ENCODE results near the genes GPR37 and LEP.

DNA sequence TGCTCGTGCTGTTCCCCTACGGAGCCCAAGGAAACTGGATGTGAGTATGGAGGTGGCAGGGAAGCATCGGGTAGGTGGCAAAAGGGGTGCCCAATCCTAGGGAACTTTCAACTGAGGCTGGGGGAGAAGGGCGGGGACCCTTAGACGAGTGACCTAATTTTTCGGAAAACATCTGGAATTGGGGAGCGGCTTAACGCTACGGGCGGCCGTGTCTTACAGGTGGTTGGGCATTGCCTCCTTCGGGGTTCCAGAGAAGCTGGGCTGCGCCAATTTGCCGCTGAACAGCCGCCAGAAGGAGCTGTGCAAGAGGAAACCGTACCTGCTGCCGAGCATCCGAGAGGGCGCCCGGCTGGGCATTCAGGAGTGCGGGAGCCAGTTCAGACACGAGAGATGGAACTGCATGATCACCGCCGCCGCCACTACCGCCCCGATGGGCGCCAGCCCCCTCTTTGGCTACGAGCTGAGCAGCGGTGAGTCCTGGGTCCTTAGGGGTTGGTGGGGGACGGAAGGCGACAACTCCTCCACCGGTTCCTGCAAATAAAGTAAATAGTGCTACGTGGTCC is 629 bp downstream of the WNT16 start:
- PRO-cap, result no peak

GRCh38 chr7:121440717-121441516 is 44.8 kb upstream of the FAM3C start:
- PRO-cap, result unidirectional peak, minus-strand start at chr7:121441256

- PRO-cap, result no peak
Observed at GRCh38 chr7:122142912-122143658, 964 bp downstream of the AASS start.

DNA sequence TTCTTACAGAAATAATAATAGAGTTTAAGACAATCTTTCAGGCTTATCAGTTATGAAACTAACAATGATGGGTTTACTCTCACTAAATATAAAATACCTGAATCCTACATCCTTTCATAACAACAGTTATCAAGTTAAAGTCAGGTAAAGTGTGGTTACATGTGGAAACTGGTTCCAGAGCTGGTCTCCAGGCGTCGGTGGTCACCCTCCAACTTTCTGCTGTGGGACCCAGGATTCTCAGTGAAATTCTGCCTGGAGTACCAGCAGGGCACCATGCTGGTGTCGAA is 26.9 kb downstream of the RNF133 start:
- PRO-cap, result no peak

GRCh38 chr7:123600678-123601152 is 906 bp upstream of the ASB15 start:
- PRO-cap, result no peak

DNA sequence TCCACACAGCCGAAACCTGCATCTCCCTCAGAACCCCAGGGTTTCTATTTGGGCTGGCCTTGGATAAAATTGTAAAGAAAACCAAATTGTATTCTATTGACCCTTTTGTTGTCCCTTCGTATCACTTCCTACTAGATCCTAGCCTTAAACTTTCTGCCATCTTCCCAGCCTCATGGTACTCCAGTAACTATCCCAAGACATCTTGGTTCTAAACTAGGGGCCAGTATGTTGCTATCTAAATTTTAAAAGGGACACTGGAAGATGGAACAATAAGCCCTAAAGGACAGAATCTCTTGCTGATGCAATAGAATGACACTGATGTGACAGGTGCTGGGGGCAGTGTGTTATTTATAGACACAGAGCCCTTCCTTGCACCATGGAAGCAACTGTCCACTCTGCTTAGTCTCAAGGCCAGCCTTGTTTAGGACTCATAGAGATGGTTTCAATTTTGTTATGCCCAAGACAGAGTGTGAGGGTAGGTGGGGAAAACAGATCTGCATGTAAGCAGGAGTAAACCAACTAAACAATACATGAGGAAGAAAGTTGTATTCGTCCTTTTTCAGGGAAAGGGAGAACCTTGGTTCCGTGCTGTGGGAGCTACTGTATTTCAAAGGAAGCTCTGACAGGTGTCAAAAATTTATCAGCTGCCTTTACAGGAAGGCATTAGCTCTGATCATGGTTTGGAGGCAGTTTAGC is 7.7 kb downstream of the ASB15 start:
- PRO-cap, result no peak

DNA sequence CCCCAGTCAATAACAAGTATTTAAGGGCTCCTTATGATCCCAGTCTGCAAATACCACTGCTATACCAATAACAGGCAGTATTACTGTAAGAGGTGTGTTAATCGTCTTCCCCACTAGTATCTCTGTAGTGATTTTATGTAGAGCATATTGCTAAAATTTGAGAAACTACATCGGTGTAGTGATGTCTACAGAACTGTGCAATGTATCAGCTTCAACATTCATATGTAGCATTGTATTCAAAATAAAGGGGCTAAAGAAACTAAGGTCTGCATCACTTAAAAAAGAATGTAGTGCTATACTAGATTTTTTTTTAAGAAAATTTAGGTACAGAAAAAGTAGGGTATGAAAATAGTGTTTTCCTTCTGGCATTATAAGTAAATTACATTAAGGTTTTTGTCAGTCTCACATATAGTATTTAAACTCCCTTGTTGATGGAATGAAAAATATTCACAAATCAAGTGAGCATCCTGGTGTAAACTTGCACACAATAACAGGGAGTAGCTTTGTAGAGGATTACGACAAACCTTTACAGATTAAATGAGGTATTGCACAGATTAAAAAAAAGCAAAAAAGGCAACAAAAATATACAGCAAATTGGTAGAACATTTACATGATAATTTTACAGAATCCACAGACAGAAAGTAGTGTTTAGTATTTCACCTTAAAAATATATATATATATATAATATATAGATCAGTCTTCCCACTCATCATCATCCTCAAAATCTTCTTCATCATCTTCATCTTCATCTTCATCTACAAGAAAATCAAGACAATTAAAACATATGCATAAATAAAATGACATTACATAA is 28.4 kb downstream of the LMOD2 start:
- PRO-cap, result no peak

GRCh38 chr7:123721647-123722445 is 27.0 kb downstream of the WASL start:
- PRO-cap, result no peak

GRCh38 chr7:123754456-123754793 is 5.6 kb upstream of the WASL start:
- PRO-cap, result no peak

DNA sequence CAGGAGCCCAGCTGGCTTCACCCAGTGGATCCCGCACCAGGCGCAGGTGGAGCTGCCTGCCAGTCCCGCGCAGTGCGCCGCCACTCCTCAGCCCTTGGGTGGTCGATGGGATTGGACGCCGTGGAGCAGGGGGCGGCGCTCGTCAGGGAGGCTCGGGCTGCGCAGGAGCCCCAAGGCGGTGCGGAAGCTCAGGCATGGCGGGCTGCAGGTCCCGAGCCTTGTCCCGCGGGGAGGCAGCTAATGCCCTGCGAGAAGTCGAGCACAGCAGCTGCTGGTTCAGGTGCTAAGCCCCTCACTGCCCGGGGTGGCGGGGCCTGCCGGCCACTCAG is 14.3 kb upstream of the WASL start:
- PRO-cap, result no peak

DNA sequence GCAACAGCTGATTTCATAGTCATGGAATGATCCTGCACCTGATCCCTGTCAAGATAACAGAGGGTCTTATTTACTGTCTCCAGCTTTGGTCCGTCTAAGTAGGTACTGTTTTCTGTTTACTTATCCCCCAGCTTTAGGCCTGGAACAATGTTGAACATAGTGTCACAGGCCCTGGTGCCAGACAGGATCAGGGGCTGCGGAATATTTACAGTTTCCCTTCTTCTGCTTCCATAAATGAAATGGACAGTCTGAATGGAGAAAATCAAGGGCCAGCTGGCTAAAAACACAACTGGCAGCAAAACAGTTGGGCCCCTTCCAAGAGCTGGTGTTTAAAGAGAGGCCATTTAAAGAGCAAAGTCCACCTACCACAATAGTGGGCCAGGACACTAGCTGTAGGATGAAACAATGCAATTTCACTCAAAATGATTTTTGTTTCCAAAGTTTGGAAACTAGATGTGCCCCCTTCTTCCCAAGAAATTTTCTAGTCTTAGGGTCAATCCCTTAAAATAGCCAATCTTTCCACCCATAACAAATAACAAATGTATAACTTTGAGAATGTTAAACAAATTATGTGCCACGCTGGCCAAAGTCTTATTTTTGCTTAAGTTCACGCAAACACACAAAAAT is 2.8 kb downstream of the GPR37 start:
- PRO-cap, result no peak

DNA sequence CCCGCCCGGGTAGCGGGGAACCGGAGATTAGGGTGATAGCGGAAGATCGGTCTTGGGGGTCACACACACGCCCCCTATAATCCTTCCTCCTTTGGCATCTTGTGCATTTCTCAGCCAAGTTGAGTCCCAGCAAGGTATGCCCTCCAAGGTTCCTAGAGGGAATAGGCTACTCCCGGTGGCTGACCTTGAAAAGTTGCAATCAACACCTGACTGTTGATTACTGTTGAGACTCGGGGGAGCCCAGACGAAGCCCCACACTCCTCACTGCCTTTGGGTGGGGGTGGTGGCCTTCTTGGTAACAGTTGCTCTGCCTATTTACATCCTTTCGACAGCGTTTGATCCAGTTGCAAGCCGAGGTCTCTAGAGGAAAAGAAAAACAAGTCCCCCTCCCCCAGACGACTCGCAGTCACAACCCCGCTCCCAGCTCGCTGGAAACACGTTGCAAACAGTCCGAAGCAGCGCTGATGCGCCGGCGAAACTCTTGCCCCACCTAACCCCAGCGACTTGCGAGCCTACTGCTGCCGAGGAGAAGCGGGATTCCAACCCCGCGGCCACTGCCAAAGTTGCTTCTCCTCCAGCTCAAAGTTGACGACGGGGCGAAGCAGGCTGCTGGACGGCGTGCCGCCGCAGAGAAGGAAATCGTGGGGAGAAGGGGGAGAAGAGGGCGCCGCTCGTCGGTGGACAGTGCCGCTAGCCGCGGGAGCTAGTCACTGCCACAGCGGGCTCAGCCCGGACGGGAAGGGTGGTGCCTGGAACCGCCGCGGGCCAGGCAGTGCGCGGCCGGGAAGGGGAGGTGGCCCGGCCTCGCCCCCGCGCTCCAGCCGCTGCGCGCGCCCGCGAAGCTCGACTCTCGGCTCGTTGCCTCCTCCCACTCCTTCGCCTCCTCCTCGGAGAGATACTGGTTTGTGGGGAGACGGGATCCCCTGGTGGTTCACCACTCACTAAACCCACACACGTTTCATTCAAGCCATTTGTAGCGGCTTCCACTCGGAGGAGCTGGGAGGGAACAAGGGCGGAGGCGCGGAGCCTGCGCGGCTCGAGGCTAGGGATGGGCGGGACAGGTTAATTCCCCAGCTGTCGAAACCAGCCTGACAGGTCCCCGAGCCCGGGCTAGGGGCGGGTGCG is at the start of gene GPR37:
TSS of gene GPR37 (minus strand) at position 712 of the 1,125 bp plus-strand sequence.
- PRO-cap, result no peak

- PRO-cap, result unidirectional peak, plus-strand start at chr7:126657871
Observed at GRCh38 chr7:126657607-126658206, 595.0 kb downstream of the GRM8 start.

DNA sequence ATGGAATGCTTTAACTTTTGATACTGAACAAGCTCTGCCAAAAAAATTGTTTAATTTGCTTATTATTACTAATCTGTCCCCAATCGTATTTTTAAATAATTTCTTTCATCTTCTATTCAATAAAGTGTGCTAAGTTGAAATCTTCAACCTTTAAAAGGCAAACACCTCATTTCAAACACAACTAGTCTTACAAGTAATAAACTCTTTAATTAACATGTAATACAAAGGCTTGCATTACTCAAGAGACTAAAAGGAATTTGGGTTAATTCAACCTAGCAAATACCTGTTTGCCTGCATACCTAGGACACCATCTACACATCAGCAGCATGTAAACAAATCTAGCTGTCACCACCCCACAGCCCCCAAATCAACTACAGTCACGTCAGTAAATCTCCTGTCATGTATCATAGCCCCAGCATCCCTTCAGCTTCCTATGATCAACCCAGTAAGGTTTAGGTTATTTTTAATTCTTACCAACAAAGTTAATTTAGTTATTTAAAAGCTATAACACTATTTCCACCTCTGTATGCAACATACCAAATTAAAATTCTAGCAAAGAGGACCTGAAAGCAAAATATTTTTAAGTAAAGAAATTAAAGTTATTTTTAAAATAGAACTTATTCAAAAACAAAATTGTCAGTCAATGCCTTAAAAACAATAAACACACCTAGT is 33.5 kb downstream of the ZNF800 start:
- PRO-cap, result no peak

DNA sequence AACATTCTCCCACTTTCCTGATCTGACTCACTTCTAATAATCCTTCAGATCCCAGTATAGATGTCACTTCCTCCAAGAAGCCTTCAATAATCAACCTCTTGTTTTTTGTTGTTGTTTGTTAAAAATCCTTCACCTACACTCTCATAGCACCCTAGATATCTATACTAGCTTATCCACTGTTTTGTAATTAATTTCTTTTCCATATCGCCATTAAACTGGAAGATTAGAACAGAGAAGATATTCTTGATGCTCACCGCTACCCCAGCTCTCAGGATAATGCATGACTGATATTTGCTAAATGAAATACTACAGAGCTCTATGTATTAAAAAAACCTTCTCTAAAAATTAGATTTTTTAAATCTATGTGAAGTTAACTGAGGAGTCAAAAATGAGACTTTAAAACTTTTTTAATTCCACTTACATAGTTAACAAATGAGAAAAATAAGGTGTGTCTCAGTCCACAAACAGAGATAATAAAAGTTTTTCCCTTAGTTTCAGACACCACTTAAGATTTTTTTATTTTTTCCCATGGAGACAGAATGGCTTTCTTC is 12.4 kb downstream of the ZNF800 start:
- PRO-cap, result no peak

DNA sequence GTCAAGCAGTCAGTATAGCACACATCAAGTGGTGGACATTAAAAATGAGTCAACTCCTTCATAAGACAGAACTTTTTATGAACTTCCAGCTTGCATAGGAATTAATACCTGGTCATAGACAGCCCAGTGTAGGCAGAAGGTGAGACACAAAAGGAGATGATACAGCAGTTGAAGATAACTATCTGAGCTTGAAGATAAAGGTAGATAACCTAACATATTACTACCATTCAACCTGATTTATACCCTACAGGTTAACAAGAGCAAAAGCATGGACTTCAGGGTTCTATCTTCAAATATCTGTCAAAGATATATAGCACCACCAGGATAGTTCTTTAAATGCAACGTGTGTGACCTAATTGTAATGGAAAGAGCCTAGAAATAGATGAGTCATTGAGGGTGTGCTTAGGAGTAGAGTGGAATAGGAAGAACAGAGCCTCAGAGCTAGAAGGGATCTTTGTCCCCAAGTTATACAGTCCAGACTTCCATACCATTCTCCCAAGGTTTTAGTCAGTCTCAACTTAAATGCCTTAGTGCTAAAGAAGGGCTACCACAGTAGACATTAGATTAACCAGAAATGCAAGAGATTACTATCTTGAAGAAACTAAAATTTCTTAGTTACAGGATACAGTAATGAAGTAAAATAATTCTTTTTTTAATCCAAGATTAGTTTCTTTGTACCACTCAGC is 9.2 kb downstream of the ZNF800 start:
- PRO-cap, result no peak

DNA sequence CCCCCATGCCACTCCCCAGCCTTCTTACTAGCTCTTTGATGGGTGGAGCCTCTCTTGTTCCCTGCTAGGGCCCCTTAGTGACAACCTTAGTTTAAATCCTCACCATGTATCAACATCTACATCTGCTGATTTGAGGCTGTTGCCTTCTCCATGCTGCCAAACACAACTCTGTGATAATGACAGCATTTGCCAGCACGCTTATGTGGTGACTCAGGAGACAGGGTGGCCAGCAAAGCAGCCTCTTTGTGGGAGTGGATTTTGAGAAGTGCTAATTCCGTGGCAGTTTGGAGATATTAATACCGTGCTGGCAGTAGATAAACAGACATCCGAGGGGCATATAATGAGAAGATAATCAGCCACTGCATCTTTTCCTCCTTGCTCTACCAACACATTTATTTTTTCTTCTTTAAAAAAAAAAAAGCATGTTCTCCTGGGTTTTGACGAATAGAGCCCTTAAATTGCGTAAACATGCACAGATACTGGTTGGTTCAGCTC is 145.3 kb downstream of the LRRC4 start:
- PRO-cap, result no peak

DNA sequence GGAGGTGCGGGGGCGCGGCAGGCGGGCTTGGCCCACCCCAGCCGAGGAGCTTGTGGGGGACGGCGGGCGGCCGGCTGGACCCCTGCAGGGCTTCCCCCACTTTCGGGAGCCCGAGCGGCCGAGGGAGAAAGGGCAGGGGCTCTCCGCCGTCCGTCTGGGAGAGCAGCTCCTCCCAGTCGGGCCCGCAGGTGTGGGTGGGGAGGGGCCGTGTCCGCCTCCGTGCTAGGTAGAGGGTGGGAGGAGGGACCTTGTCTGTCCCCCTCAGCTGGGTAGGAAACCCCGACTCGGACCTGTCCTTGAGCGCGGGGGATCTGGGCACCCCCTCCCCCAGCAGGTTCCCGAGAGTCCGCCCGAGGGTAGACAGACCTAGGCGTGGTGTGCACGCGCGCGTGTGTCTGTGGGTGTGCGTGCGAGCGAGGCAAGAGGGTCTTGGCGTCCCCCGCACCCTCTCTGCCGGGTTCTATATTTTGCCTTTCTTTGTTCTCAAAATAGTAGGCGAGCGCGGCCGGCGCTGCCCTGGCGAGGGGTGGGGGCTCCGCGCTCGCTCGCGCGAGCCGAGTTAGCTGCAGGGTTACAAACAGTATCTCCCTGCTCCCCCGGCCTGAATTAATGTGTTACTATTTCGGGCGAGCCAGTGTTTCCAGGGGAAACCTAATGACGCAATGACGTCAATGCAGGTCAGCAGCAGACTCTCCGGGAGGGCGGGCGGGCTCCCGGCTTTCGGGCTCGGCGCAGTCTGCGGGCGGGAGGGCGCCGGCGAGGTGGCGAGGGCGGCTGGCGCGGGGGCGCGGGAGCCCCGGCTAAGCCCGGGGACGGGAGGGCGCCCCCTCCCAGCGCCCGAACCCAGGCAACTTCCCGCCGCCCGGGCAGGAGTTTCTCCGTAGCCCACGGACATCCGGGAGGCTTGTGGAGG is 73.9 kb upstream of the LEP start:
- PRO-cap, result unidirectional peak, plus-strand start at position 734 of the sequence

GRCh38 chr7:128240992-128241468 is at the start of gene LEP:
Gene LEP, plus strand, starts transcription at chr7:128241278.
- PRO-cap, result no peak

DNA sequence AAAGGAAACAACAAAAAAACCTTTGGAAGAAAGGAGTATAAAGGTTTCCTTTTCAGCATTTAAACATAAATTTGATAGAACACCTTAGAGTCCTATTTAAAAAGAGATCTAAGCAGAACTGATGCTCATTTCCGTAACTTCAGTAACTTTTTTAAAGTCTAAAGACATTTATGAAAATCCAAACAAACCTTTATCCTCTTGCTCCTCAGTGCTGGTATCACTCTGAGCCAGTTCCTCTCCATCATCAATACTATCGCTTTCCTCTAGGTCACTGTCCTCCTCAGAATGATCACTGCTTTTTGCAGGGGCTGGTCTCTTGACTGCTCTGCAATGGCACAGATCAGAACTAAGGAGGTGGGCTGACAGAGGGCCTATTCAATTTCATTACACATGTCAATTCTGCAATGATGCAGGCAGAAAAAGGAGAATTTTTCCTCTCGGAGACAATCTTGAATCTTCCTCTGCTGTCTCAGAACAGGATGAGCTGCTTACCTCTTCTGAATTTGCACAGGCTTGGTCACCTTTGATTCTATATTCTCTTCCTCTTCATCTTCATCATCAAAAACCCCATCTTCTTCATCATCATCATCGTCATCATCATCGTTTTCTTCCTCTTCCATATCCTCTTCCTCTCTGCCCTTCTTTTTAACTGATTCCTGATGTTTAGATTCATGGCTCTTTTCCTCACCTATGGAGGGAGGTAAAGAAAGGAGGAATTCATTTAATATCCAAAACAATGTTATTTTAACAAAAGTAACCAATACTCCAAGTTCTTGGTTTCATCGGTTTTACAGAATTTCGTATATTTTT is 8.1 kb downstream of the RBM28 start:
- PRO-cap, result no peak

Data from paraaortic lymph node (tissue), 1 donor.